Pericardium (tissue), 1 donor: ENCODE results near the gene ARHGAP29.

DNA sequence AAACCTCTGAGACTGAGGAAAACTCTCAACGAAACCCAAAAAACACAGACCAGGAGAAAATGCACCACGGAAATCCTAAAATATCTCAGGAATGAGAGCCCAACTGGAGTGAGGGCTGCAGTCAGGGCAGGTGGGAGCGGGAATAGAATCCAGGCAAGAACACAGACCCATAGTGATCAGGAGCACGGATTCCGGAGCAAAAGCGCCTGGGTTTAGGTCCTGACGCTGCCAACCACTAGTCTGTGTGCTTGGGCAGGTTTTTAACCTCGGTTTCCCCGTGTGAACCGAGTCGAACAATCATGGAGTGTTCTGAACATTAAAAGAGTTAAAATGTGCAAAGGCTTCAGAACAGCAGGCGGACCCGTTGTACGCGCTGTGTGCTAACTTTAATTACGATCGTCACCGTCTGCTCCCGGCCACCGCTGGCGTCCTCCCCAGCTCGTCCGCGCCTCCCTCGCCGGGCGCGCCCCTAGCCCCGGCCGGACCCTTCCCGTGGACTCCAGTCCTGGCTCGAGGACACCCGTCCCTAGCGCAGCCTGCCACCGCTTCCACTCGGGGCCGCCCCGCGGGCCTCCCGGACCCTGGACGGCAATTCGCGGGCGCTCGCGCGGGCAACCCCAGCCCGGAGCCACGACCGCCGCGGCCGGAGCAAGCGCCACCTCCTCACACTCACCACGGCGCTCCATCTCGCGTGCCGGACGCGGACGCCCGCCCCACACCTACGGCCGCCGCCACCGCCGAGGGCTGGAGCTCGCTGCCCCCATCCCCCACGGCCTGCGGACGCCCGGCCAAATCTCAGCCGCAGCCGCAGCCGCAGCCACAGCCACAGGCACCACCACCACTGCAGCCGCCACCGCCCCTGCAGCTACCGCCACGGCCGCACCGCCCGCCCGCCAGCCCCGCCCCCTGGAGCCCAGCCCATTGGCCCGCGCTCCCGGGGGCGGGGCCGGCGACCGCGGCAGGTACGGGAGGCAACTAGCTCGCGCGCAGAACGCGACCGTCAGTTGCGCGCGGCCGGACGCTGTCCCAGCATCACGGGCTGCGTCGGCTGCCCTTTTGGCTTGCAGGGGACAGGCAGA, at the start of gene ARHGAP29:
Gene ARHGAP29 (minus strand): TSS at position 843 of the 1,079 bp plus-strand sequence.
- RRBS = 2% methylated on average over 44 of the region's 108 CpGs

DNA sequence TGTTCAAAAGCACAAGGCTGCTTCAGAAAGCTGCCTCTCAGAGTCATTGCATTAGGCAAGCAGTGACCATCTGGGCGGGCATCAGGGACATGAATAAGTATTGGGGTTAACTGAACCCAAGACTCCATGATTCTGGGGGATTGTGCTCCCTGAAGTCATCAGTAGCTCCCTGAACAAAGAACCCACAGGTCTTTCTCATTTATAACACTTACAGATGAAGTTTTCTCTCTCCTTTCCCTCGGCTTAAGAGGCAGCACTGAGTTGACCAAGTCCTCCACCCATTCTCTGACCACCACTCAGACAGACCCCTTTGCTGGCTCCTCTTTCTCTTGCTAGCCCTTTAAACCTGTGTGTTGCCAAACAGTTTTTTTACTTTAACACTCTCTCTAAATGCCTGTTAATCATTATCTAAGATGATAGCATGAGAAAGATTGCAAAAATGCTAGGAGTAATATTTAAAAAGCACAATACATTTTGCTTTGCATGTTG, 76.9 kb upstream of the ARHGAP29 start:
- RRBS = no CpG with 5 or more reads among the region's 2 CpGs

- RRBS = 56% methylated on average over 3 of the region's 20 CpGs
Measured at GRCh38 chr1:94540503-94541168, 923 bp downstream of the F3 start.

DNA sequence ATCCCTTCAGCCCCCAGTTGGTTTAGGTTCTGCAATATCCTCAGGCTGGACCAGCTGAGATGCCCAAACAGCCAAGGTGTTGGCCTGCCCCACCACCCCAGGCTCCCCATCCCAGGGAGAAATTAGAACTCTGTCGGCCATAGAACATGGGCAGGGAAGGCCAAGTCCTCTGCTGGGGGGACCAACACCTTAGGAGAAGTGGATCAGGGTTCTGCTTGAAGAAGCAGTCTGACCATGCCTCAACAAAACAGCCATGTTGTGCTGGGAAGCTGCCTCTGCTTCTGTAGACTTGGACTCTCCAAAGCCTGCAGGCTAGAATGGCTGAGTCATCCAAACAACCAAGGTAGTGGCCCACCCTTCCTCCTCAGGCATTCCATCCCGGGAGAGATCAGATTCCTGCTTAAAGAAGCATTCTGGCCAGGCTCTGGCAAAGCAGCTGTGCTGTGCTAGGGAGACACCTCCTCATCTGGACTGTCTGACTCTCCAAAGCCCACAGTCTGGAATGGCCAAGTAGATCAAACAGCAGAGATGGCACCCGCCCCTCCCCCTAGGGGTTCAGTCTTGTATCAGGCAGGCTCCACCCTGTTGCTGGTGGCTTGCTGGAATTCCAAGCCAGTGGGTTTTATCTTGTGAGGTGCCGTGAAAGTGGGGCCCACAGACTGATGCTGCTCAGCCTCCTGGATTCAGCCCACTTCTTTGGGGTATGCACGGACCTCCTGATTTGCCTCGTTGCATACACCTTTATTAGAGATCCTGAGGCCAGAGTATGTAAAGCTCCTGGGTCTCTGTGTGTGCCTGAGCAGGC, 38.3 kb upstream of the F3 start:
- RRBS = no CpG with 5 or more reads among the region's 6 CpGs

DNA sequence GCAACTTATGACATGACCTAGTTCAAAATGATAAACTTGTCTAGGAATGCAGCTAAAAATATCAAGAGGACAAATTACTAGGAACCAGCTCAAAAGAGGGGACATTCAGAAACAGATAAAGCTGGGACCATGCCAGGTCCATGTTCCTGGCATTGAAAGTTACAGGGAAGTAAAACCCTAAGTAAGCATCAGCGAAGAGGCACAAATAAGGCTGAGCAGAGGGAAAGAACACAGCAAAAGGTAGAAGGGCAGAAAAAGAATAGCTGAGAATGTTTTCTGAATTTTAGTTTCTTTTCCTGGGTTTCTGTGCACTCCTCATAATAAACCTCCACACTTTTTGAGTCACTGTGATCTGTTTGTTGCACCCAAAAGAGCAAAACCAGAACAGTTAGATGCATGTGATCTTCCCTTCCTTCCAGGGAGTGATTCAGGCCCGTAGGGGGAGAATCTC, 48.9 kb upstream of the F3 start:
- RRBS = no CpG with 5 or more reads among the region's 2 CpGs

- RRBS = no CpG with 5 or more reads among the region's 12 CpGs
Measured at GRCh38 chr1:94602250-94602944, 60.8 kb upstream of the F3 start.

DNA sequence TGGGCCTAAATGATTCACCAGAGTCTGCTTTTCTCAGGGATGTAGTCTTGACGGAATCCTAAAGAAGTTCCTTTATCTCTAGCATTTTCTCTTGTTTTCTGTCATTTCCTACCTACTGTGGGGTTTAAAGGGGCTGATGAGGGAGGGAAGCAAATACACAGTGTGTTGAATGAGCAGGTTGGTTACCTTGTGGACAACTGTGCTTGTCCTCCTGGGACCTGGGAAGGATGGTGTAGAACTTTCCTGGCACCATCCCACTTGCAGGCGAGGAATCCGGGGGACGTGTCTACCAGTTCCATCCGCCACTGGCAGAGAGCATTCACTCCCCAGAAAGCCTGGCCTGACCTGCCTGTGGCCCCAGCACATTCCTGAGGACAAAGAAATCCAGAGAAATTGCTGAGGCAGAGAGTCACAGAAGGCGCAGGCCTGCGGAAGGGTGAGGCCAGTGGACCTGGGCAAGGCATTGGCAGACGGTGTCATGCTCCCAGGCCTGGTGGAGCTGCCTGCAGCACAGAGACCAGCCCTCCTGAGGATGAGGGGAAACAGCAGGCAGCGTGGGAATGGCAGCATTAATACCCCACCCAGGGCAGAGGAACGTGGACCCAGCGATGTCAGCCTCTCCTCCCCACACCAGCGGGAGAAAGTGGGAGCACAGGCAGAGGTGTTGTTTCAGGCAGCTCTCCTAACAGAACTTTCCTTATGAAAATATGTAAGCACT, 81.1 kb upstream of the F3 start:
- RRBS = no CpG with 5 or more reads among the region's 12 CpGs

DNA sequence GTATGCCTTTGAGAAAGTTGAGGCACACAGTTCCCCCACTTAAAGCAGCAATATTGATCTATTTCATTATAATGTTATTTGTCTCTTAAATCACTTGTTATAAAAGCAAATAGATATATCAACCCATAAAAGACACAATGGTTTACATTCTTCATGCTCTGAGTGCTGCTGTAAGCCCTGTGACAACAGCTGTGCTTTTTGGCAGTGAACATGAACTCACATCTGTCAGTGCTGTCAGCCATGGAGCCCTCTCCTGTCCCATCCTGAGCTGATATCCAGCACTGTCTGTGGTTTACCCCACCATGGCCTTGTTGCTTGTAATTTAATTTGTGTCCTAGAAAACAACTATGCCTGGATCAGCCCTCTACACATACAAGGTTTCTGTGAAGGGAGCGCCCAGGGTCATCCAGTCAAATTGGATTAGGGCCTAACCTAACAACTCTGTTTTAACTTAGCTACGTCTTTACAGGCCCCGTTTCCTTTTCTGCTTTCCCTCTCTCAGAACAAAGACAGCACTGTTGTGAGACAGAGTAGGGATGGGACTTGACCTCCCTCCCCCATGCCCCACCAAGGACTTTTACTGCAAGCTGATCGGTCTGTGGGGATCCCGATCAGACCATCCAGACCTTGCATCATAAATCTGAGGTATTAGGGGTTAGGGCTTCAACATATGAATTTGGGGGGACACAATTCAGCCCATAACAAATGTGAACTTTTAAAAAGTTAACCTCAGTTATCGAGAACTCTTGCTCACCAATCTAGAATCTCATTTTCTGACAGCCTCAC, 16.5 kb upstream of the SLC44A3 start:
- RRBS = no CpG with 5 or more reads among the region's 6 CpGs

DNA sequence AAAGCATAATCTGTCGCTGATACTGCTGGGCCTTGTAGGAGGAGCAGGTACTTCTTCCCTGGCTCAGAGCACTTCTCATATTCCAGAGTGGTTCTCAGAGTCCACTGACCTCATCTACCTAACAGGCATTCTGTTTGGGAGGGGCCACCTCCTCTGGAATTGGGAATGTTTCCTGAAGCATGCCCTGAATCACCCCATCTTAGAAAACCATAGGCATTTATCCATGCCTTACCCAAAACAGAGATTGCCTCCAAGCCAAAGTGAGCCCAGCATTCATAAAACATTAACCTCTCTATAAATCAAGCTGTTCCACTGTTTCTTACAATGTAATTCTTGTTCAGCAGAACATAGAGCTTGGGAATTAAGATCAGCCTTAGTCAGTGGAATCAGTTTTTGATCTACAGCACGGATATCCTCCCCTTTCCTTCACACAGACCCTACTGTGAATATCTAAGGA, 35.2 kb downstream of the SLC44A3 start:
- RRBS = no CpG with 5 or more reads among the region's 2 CpGs

DNA sequence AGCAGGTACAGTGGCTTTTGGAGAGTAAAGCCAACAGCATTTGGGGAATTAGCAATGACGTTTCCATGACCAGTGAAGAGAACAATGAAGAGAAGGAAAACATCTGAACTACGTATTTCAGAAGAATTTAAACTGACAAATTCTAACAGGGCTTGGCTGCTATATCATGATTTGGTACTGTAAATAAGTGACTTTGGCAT, 26.3 kb downstream of the CNN3 start:
- RRBS = no CpG with 5 or more reads among the region's 2 CpGs

DNA sequence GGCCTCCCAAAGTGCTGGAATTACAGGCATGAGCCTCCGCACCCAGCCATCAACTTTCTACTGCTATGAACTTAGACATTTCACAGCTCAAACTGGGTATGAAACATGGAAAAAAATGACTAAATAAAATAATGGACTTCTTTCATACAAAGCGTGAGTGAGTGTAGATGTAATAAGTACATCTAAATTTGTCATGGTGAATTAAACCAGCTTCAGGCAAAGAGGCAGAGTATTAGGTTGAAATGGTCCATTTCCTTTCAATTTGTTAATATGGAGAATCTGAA, 49.4 kb downstream of the ALG14 start:
- RRBS = no CpG with 5 or more reads among the region's 2 CpGs

DNA sequence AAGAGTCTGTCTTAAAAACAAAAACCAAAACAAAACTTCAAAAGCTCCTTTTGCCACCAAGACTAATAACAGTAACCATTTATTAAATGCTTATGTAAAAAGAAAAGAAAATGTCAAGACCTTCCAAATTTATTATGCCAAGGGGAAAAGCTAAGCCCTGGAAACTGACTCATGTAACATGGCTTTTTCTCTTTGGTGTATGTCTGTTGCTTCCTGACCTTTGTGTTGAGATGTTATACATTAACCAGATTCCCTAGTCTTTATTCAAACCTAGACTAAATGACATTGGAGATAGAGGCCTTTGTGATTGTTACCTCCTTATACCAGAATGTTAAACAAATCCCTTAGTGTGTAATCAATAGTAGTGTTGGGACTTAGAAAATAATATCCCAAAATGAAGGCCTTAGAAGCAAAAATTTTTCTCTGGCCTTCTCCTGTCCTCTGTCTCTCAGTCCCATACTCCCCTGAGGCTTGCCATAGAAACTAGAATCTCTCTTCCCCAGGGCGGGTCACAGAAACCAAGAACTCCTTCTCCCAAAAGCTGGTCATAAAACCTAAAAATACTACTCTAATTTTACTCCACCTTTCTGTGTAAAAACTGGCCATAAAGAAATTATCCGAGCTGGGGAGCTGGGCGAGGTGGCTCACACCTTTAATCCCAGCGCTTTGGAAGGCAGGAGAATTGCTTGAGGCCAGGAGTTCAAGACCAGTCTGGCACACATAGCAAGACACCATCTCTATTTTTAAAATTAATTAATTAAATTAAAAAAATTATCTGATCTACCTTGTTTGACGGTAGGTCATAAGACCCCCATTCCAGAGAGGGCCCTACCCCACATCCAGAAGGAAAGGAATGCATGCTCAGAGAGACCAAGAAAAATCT, 3.2 kb downstream of the ALG14 start:
- RRBS = no CpG with 5 or more reads among the region's 5 CpGs

DNA sequence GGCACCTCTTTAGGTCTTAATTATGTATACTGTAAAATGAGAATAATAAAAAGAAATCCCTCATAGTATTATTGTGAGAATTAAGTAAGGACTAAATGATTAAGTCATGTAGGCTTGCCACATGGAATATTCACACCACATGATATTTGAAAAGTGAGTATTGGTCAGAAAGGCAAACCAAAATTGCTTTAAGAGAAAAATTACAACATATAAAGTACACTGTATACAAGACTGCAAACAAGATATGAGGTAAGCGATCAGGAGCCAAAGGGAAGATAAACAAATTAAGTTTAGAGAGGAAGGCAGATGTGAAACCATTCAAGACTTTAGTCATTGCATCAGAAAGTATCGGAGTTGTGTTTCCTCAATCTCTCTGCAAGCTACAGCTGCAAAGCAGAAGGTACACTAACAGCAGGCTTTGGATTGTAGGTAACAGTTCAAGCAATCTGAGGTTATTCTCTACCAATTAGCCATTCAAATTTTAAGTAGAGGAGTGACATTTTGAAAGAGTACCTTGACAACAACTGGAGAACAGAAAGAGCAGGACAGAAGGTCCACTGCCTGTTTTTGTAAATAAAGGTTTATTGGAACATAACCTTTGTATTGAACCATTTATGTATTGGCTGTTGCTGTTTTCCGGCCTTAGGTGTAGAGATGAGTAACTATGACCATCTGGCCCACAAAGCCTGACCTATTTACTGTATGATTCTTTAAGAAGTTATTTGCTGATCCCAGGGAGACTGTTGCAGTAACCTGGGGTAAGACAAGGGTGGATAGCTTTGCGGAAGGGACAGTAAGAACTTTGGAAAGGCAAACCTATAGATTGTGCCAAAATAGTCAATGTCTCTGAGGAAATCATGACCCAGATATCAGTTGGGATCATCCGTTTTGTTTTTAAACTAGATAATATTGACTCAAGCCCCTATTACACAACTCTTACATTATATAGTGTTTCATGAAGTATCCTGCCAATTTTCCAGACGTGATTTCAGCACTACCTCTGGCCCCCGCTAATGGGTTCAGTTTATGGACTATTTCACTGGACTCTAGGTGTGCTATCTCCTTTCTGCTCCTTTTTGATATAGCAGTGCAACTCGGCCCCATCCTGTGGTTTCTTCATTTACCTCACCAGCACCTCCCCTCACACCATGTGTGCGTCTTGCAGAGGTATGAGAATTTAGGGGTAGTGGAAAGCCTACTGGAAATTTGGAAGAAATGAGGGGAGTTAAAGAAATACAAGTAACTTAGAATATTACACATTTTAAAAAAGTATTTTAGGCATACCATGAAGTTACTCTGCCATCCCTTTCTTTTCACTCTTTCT, 21.0 kb upstream of the TLCD4 start:
- RRBS = no CpG with 5 or more reads among the region's 9 CpGs

DNA sequence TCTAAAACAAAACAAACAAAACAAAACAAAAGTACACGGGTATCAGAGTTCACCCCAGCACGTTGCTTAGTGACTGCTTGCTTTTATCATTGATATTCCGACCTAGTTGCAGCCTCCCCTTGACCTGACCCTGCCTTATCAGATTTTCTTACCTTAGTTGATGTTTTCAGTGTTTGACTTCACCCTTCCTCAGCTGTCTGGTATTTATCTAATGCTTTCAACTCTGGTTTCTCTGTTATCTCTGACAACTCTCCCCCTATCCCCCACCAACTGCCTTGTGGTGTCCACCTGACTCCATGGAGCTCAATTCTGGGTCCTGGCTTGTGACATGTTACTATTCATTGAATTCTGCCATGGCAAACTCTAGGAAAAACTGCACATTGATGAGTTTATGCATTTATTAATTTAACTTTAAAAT, 5.2 kb downstream of the TLCD4 start:
- RRBS = no CpG with 5 or more reads among the region's 3 CpGs

DNA sequence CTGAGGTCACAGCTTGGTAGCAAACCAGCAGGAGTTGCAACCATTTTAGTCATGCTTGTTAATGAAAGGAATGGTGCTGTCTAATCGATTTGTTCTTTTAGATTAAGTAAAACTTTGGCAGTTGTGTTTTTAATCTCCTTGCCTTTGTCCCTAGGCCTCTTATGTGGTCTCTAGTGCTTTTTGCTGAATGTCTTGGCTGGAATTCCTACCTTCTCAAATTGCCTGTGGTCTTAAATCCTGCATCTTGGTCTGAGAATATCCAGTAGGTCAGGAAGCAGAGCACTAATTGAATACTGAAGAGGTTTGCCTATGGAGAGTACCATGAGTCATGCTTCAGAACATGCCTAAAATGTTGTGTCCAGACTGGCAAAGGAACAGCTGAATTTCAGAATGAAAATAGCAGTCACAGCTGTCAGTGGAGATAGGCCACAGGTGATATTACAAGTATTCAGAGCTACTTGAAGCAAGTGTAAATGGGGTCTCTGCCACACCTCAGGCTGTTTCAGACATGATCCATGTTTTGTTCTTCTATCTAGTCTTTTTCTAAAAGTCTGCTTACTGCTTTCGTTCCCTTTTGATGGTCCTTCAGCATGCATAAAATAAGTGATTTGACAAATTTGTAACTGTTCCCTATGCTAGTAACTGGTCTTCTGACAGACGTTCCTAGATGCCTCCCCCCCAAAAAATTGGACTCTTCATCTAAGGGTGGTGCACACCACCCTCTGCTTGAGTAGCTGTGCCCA, 36.1 kb upstream of the RWDD3 start:
- RRBS = no CpG with 5 or more reads among the region's 3 CpGs

DNA sequence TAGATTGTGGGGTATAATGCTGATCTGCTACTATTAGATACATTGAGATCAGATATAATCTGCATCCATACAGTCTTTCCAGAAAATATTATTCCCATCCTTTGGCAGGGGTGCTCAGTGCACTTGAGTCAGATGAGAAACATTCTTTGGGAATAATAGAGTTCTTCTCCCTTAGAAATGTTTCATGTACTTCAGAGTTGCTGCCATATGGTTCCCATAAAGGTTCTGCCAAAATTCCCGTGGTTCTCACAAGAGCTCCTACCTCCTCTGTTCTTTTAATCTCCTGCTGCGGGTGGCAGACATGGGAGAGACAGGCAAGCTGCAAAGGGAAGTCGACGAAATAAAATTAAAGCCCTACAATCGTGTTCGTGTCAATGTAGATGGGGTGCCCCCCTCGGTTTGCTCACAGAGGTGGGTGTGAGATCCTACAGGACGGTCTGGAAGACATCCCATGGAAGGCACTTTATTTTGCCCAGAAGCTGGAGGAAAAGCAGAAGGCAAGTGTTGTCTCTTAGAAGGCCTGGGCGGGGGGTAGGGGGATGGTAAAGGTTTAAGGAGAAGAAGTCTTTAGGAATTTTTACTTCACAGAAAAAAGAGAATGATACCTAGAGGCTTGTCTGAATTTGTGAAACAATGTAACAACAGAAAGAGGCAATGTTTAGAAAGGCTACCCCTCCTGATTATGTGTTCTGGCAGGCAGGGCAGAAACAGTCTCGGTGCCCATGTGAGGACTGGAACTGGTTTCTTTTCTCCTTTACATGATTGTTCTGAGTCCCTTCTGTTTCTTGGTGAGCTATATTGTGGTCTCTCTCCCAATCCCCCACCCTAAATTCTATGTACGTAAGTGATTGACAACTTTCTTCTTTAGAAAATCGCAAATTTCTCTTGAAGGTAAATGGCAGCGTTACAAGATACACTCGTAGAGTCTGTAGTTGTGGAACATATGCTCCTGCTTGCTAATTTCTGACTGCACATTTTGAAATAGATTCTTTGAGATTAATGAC, 276.2 kb downstream of the RWDD3 start:
- RRBS = no CpG with 5 or more reads among the region's 14 CpGs

- RRBS = no CpG with 5 or more reads among the region's 6 CpGs
Measured at GRCh38 chr1:96799381-96799882, 77.8 kb downstream of the PTBP2 start.

DNA sequence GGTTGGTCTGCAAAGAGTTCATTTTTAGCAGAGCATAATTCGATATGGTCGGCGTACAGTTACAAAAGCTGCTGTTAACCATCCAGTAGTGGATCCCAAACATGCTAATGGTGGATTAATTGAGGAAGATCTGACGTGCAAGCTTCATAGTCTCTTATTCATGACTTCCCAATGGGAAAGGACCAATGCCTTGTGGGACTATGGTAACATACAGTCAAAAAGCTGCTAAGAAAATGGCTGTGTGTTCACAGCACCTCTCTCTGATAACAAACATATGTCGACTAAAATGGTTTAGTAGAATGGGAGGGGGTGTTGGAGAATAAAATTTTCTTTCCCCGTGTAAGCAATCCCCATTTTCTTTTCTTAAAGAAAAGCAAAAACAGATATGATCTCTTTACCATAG, 128.9 kb upstream of the DPYD start:
- RRBS = no CpG with 5 or more reads among the region's 6 CpGs